Lung (tissue), 4 donors: ENCODE measurements around the gene ENO2.

DNA sequence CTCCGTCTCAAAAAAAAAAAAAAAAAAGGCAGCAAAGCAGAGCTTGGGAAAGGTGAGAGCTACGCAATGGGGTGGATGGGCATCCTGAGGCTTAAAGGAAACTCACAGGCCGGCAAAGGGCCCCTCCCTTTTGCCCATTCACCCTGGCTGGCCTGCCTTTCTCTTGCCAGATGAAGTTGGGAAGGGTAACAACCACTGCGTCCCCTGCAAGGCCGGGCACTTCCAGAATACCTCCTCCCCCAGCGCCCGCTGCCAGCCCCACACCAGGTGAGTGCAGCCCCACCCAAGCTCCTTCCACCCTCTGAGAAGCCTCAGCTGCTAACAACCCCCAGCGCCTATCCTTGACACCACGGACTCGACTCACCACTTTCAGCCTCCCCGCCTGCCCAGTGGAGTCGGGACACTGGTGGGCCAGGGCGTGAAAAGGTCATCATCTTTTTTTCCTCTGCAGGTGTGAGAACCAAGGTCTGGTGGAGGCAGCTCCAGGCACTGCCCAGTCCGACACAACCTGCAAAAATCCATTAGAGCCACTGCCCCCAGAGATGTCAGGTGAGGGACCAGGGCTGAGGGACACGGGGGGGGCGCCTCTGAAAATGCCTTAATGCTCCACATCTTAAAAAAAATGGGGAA lies 2.0 kb downstream of the LTBR start:
- PRO-cap, result no peak
- RAMPAGE, long total RNA, result no peak
- RRBS, result no CpG with 5 or more reads among the region's 16 CpGs

- PRO-cap, result bidirectional peak, plus-strand start at chr12:6451621, minus-strand start at chr12:6451463
- RAMPAGE, long total RNA, result no peak
- RRBS, result no CpG with 5 or more reads among the region's 27 CpGs
Measured at GRCh38 chr12:6450820-6451891, 686 bp upstream of the TAPBPL start.

DNA sequence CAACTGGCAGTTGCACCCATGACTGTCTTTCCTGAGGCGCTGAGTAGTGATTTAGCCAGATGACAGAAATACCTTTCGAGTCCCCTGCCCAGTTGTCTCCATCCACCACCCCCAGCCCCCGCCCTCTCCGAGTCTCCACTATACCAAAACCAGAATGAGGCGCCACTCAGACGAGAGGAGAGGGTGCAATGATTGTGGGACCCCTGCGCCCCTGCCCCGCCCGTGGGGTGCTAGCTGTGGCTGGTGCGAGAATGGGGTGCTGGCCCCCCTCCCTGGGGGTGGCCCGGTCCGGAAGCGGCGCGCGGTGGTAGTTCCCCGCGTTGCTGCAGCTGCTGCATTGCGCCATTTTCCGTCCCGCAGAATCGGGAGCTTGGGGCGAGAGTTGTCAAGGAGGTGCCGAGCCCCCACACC lies 366 bp downstream of the VAMP1 start:
- PRO-cap, result no peak
- RAMPAGE, long total RNA, result no peak
- RRBS, result no CpG with 5 or more reads among the region's 24 CpGs

DNA sequence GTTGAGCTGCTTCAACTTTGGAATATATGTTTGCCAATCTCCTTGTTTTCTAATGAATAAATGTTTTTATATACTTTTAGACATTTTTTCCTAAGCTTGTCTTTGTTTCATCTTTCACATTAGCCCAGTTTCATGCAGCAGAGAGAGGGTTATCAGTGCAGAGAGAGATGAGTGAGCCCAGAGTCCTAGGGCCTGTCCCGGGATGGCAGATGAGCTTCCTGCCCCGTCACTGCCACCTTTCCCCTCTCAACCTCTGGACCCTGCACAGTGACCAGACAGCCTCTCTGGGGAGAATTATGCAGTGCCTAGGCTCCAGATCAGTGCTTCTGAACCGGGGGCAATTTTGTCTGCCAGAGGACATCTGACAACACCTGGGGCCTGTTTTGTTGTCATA lies 2.4 kb upstream of the GAPDH start:
- PRO-cap, result no peak
- RAMPAGE, long total RNA, result no peak
- RRBS, result no CpG with 5 or more reads among the region's 3 CpGs

DNA sequence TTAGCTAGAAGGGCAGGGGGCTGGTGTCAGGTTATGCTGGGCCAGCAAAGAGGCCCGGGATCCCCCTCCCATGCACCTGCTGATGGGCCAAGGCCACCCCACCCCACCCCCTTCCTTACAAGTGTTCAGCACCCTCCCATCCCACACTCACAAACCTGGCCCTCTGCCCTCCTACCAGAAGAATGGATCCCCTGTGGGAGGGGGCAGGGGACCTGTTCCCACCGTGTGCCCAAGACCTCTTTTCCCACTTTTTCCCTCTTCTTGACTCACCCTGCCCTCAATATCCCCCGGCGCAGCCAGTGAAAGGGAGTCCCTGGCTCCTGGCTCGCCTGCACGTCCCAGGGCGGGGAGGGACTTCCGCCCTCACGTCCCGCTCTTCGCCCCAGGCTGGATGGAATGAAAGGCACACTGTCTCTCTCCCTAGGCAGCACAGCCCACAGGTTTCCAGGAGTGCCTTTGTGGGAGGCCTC lies 1.1 kb upstream of the GAPDH start:
- PRO-cap, result no peak
- RAMPAGE, long total RNA, result no peak
- RRBS, result 0% methylated on average over 1 of the region's 11 CpGs

DNA sequence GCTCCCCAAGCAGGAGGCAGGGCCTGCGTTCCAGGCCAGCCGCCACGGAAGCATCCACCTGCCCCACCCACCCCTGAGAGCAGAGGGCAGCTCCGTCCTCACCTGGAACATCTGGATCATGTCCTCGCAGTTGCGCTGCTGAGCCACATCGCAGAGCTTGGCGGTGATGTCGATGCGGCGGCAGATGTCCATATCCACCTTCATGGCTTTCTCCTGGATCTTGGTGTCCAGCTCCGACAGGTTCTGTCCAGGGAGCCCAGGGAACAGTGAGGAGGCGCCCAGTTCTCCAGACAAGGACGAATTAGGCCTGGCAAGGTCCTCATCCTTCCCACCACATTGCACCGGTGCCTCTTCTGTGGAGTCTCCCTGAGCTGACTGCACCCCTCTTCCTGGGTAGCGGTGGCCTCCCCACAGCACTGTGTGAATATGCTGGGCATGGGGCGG lies 6.2 kb downstream of the IFFO1 start:
- PRO-cap, result no peak
- RAMPAGE, long total RNA, result no peak
- RRBS, result no CpG with 5 or more reads among the region's 17 CpGs

GRCh38 chr12:6553037-6553727 lies 2.7 kb downstream of the IFFO1 start:
- PRO-cap, result no peak
- RAMPAGE, long total RNA, result no peak
- RRBS, result no CpG with 5 or more reads among the region's 12 CpGs

- PRO-cap, result no peak
- RAMPAGE, long total RNA, result no peak
- RRBS, result no CpG with 5 or more reads among the region's 3 CpGs
Measured at GRCh38 chr12:6581038-6581541, 13.0 kb upstream of the NOP2 start.

GRCh38 chr12:6582457-6583618 lies 14.7 kb upstream of the NOP2 start:
- PRO-cap, result no peak
- RAMPAGE, long total RNA, result no peak
- RRBS, result no CpG with 5 or more reads among the region's 24 CpGs

DNA sequence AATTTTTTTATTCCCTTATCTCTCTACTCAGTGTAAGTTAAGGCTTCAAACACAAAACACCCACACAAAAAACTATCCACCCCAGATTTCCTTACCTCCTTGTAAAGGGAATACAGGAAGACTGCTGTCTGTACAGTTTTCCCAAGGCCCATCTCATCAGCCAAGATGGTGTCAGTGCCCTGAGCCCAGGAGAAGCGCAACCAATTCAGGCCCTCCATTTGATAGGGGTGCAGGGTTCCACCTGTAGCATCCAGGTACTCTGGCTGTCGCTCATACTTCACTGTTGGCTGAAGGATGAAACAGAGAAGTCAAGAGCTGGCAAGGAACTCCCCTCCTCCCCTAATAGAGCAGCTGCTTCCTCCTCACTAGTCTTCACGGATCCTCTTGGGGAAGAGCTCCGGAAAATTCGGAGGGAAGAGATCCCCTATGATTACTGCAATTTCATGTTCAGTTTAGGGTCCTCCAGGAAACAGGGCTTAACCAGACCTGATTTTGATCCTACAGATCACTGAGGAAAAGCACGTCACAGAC lies 12.8 kb downstream of the CHD4 start:
- PRO-cap, result no peak
- RAMPAGE, long total RNA, result no peak
- RRBS, result no CpG with 5 or more reads among the region's 6 CpGs

DNA sequence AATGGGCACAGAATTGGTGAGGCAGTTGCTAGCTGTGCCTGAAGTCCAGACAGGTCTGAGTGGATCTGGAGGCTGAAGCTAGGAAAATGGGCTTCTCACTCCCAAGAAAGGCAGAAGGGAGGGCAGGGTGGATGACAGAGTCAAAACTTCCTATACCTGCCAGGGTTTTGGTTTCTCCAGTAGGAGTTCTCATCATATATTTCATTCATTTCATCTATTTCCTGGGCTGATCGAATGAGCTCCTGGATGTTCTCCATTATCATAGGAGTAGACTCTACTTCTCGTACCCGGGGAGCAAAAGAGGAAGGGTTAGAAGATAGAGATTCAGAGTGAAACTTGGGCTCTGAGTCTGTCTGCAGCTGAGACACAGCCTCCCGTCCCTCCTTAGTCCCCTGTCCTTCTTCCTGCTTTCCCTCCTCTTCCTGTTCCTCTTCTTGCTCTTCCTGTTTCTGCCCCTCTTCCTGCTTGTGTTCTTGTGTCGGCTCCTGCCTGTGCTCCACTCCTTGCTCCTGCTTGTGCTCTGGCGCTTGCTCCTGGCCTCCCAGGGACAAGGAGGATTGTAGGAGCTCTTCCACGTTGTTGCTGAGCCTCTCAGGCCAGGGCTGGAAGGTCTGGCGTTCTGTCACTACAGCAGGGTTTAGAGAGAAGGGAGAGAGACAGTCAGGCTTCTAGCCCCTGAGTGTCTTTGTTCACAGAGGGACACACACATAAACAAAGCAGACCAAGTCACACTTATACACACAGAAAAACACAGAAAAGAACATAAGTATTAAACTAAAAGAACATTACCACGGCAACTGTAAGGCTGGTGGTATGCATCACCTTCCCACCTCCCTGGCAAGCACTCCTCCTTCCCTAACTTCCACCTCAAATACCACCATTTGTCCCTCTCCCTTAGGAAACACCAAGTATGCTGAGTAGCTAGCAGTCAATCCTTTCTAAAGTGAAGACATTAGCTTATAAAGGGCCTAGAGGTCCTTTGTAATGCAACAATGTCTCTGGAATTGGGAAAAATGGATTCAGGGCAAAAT lies 2.9 kb downstream of the ACRBP start:
- PRO-cap, result no peak
- RAMPAGE, long total RNA, result no peak
- RRBS, result no CpG with 5 or more reads among the region's 9 CpGs

- PRO-cap, result no peak
- RAMPAGE, long total RNA, result no peak
- RRBS, result no CpG with 5 or more reads among the region's 20 CpGs
Measured at GRCh38 chr12:6652516-6653512, 5.6 kb upstream of the ACRBP start.

- PRO-cap, result no peak
- RAMPAGE, long total RNA, result no peak
- RRBS, result 6% methylated on average over 1 of the region's 21 CpGs
Measured at GRCh38 chr12:6763682-6764908, 2.1 kb upstream of the PTMS start.

GRCh38 chr12:6768473-6769025 lies 2.4 kb downstream of the PTMS start:
- PRO-cap, result no peak
- RAMPAGE, long total RNA, result no peak
- RRBS, result no CpG with 5 or more reads among the region's 7 CpGs

DNA sequence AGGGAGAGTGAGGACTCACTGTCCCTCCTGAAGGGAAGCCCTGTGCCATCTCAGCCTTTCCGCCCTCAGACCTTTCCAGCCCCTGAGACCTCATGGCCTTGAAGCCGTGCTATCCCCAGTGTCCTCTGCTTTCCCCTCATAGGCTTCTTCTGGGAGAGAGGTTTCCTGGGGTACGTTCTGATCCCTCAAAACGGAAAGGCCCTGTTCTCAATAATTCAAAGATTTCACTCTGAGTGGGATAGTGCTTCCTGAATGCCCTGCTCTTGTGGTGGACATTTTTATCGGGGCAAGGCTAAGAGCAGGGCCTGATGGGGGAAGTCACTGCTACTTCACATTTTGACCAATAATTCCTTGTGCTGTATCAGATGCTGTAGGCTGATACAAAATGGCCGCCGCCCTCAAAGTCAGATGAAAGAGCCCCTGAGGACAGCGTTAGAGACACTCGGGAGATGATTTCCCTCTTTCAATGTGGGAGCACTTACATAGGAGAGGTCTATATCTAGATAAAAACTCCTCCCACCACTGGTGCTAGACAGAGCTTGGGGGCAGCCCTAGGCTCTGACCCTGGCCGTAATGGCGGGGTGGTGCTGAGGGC lies 1.4 kb downstream of the CD4 start:
- PRO-cap, result unidirectional peak, minus-strand start at position 270 of the sequence
- RAMPAGE, long total RNA, result no peak
- RRBS, result no CpG with 5 or more reads among the region's 11 CpGs

- PRO-cap, result no peak
- RAMPAGE, long total RNA, result no peak
- RRBS, result no CpG with 5 or more reads among the region's 29 CpGs
Measured at GRCh38 chr12:6825064-6826074, 2.8 kb upstream of the P3H3 start.

DNA sequence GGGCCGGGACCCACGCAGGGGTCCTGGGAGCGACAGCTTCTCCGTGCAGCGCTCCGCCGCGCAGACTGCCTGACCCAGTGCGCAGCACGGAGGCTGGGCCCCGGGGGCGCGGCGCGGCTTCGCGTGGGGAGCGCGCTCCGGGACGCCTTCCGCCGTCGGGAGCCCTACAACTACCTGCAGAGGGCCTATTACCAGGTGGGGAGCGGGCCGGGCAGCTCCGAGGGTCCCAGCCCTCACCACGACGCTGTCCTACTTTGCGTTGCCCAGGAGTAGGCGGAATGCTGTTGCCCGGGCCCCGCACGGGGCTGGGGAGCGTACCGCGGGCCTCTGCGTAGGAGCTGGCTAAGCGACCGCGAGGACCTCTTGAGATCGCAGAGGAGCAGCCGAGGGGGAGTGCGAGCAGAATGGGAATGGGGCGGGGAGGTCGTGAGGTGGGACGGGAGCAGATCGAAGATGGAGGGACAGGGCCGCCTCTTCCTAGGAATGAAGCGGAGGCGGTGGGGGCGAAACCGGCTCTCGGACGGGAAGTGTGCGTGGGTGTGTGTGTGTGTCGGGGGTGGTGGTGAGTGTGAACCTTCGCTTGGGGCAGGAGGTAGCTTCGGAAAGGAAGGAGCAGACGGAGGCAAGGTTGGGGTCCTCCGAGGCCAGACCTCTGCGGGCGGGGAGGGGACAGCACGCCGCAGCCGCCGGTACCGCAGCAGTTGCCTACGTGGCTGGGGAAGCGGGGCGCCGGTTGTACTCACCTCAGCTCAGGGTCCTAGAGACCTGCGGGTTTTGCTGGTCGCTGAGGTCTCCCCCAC lies 737 bp downstream of the P3H3 start:
- PRO-cap, result no peak
- RAMPAGE, long total RNA, result no peak
- RRBS, result 2% methylated on average over 25 of the region's 74 CpGs

- PRO-cap, result no peak
- RAMPAGE, long total RNA, result no peak
- RRBS, result no CpG with 5 or more reads among the region's 15 CpGs
Measured at GRCh38 chr12:6865937-6866468, 1.3 kb upstream of the TPI1 start.

DNA sequence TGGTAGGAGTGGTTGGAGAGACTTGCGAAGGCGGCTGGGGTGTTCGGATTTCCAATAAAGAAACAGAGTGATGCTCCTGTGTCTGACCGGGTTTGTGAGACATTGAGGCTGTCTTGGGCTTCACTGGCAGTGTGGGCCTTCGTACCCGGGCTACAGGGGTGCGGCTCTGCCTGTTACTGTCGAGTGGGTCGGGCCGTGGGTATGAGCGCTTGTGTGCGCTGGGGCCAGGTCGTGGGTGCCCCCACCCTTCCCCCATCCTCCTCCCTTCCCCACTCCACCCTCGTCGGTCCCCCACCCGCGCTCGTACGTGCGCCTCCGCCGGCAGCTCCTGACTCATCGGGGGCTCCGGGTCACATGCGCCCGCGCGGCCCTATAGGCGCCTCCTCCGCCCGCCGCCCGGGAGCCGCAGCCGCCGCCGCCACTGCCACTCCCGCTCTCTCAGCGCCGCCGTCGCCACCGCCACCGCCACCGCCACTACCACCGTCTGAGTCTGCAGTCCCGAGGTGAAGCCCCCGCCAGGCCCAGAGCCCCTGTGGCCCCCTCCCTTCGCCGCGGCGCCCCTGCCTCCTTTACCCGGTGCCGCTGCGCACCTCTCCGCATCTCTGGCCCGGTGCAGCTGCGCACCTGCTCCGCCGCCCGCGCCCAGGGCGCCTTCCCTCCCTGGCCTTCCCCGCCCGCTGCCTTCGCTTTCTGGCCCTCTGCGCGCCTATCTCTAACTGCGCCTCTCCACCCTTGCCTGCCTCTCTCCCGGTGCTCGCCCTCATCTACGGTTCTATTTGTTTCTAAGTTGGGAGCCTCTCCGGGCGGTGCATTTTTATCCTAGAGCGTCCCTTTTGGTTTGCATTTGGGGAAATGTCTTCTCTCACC lies at the start of gene ENO2:
Gene ENO2, plus strand, starts transcription at position 424 of the 867 bp plus-strand sequence.
- PRO-cap, result bidirectional peak, plus-strand start at position 427 of the sequence, minus-strand start at position 338 of the sequence
- RAMPAGE, long total RNA, result no peak
- RRBS, result 1% methylated on average over 23 of the region's 75 CpGs

DNA sequence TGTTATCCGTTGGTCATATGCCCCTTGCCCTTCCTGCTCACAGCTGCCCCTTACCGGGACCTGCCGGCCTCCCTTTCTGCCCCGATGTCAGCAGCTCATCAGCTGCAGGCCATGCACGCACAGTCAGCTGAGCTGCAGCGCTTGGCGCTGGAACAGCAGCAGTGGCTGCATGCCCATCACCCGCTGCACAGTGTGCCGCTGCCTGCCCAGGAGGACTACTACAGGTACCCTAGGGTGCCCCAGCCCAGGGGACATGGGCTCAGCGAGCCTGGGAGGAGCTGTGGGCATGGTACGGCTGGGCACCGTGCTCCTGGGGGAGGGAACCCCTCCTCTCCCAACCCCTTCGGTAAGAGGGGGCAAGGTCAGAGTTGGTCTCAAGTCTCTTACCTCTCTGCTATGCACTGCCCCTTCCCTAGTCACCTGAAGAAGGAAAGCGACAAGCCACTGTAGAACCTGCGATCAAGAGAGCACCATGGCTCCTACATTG lies 2.4 kb upstream of the C12orf57 start:
- PRO-cap, result no peak
- RAMPAGE, long total RNA, result no peak
- RRBS, result no CpG with 5 or more reads among the region's 15 CpGs